Osteoblast (primary cell): ENCODE data around the genes C1S and PEX5.

GRCh38 chr12:7018898-7018990 lies 468 bp upstream of the LPCAT3 start:
- CAGE, long polyA plus RNA: no peak
- RRBS: under 1% methylated on average over 11 of the region's 15 CpGs

GRCh38 chr12:7060105-7061011 lies at the start of gene C1S:
C1S (plus strand) TSS chr12:7060718.
- CAGE, long polyA plus RNA: no peak
- RRBS: no CpG with 5 or more reads among the region's 12 CpGs

GRCh38 chr12:7088239-7088815 lies 3.9 kb downstream of the C1R start:
- CAGE, long polyA plus RNA: no peak
- RRBS: no CpG with 5 or more reads among the region's 6 CpGs

DNA sequence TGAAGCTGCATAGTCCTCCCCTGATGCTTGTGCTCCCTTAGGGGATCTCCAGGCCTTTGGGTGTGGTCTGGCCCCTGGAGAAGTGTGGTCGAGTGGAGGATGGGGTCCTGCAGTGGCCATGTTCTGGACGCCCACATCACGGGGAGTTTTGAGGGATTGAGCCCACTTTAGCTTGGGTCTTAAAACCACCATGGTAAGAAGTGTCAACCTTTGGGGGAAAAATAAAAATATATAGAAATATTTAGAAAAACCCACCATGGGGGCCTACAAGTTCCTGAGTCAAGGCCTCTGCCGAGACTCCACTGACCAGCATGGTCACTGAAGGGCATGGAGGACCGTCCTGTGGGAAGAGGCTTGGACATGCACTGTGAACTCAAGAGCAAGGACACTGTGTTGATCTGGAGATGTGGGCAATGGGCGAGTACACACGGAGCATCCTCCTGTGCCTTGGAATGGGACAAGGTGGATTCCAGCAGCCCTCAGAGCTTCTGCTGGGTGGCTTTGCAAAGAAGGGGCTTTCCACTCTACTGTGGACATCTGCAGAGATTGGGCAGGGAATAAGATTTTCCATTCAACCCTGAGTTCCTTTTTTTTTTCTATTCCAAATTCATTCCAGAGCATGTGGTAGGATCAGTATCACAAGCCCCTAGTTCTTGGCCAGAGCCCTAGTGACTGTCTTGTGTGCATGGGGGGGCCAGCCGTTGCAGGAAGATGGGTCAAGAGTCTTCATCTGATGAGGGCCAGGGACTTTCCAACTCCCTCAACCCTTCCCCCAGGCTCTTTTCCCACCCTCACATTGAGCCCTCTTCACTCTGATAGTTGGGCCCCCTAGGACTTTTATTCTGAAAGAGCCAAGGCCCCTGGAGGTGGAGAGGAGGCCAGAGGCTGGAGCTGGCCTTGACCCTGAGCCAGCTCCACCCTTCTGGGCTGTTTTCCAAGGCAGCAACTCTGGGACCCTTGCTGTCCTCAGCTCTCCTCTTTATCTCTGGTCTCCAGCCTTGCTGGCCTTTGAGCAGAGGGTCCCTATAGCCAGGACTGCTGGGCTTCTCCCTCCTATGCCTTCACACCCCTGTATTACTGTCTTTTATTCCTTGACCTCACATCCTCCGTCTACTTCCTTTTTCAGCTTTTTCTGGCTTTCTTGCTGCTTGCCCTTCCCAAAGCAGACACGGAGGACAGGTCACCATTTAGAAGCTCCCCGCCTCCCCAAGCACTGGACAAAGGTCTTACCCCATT lies 6.0 kb downstream of the RBP5 start:
- CAGE, long polyA plus RNA: no peak
- RRBS: no CpG with 5 or more reads among the region's 11 CpGs

- CAGE, long polyA plus RNA: no peak
- RRBS: no CpG with 5 or more reads among the region's 17 CpGs
Measured at GRCh38 chr12:7127412-7128559, 903 bp downstream of the RBP5 start.

GRCh38 chr12:7188459-7189368 lies 772 bp upstream of the PEX5 start:
- CAGE, long polyA plus RNA: no peak
- RRBS: 1% methylated on average over 5 of the region's 19 CpGs

DNA sequence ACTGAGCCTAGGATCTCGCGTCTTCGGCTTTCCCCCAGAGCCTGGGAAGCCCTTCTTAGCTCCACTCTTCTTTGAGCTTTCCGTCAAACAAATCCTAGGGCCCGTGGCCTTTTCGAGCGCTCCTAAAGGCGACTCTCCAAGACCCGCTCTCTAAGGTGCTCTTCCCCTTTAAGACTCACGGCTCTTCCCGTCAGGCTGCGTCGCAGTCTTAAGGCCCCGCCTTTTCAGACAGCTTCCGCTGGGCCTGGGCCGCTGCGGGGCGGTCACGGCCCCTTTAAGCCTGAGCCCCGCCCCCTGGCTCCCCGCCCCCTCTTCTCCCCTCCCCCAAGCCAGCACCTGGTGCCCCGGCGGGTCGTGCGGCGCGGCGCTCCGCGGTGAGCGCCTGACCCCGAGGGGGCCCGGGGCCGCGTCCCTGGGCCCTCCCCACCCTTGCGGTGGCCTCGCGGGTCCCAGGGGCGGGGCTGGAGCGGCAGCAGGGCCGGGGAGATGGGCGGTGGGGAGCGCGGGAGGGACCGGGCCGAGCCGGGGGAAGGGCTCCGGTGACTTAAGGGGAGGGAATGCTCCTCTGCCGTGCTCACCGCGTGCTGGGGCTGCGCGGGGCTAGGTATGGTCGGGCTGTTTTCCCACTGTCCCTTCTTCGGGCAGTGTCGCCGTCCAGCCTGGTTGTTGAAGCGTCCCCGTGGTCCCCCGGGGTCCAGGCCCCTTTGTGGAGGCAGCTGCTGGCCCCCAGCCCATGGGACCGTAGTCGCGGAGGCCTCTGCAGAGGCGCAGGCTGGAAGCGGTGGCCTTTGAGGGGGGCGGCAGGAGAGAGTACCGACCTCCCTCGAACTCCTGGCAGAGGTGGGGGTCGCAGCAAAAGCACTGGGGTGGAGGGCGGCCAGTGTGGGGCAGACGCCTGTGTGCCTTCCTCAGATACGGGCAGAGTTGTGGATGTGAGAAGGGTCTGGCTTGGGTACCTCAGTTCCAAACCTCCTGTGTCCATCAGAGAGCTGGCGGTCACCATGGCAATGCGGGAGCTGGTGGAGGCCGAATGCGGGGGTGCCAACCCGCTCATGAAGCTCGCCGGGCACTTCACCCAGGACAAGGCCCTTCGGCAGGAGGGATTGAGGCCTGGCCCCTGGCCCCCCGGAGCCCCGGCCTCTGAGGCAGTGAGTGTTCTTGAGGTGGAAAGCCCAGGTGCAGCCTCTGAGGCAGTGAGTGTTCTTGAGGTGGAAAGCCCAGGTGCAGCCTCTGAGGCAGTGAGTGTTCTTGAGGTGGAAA lies at the start of gene PEX5:
Gene PEX5 (plus strand): TSS at position 310 of the 1,260 bp plus-strand sequence.
- CAGE, long polyA plus RNA: no peak
- RRBS: 2% methylated on average over 21 of the region's 82 CpGs

DNA sequence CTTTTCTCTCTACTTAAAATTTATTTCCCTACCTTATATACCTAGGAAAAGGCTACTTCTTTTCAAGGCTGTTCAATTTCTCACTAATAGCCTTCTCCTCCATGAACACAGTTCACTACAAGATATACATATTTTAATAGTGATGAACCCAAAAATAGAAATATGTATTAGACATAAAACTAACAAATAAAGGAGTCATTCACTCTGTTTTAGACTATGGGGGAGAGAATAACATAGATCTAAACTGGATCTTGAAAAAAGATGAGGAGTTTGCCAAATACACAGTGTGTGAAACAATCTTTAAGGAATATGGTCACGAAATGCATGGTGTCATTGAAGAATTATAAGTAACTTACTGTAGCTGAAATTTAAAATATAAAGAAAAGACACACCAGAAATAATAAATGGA lies 13.6 kb downstream of the CD163 start:
- CAGE, long polyA plus RNA: no peak
- RRBS: no CpG with 5 or more reads among the region's 1 CpG

DNA sequence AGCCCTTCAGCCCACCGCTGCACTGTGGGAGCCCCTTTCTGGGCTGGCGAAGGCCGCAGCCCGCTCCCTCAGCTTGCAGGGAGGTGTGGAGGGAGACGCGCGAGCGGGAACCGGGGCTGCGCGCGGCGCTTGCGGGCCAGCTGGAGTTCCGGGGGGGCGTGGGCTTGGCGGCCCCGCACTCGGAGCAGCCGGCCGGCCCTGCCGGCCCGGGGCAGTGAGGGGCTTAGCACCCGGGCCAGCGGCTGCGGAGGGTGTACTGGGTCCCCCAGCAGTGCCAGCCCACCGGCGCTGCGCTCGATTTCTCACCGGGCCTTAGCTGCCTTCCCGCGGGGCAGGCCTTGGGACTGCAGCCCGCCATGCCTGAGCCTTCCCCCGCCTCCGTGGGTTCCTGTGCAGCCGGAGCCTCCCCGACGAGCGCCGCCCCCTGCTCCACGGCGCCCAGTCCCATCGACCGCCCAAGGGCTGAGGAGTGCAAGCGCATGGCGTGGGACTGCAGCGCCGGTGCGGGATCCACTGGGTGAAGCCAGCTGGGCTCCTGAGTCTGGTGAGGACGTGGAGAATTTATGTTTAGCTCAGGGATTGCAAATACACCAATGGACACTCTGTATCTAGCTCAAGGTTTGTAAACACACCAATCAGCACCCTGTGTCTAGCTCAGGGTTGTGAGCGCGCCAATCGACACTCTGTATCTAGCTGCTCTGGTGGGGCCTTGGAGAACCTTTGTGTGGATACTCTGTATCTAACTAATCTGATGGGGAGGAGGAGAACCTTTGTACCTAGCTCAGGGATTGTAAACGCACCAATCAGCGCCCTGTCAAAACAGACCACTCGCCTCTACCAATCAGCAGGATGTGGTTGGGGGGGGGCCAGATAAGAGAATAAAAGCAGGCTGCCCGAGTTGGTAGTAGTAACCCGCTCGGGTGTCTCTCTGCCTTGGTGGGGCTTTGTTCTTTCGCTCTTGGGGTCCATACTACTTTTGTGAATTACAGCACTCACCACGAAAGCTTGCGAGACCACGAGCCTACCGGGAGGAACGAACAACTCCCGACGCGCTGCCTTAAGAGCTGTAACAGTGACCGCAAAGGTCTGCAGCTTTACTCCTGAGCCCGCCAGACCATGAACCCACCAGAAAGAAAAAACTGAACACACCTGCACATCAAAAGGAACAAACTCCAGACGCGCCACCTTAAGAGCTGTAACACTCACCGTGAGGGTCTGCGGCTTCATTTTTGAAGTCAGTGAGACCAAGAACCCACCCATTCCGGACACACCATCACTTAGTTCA lies 25.5 kb downstream of the APOBEC1 start:
- CAGE, long polyA plus RNA: no peak
- RRBS: 57% methylated on average over 4 of the region's 76 CpGs

DNA sequence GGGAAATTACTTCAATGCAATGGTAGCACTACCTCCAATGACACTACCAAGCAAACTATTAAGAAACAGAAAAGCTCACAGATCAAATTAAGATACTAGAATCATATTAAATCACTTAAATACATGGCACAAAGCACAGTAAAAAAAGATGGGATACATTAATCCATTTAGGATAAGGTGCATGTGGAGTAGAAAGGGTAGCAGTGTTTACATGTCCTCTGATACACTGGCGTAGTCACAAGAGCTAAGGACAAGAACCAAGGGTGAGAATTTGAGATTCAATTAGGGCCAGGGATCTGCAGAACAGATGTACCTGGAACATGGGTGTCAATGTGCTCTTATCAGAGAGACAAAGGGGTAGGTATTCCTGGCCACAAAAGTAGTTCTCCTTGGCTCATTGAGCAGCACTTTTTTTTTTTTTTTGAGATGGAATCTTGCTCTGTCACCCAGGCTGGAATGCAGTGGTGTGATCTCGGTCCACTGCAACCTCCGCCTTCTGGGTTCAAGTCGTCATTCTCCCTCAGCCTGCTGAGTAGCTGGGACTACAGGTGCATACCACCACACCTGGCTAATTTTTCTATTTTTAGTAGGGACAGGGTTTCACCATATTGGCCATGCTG lies 29.8 kb downstream of the SLC2A3 start:
- CAGE, long polyA plus RNA: no peak
- RRBS: no CpG with 5 or more reads among the region's 4 CpGs

DNA sequence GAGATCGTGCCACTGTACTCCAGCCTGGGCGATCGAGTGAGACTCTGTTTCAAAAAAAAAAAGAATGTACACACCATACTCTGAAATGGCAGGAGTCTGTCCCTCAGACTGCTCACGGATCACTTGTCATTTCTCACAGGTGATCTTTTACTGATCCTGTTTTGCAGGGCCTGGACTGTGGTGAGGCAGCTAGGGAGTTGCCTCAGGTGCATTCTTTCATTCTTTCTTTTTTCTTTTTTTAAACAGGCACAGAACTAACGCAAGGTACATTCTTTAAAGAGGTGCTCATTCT lies 7.7 kb downstream of the SLC2A3 start:
- CAGE, long polyA plus RNA: no peak
- RRBS: no CpG with 5 or more reads among the region's 5 CpGs

GRCh38 chr12:7934755-7935373 lies 1.1 kb downstream of the SLC2A3 start:
- CAGE, long polyA plus RNA: no peak
- RRBS: no CpG with 5 or more reads among the region's 15 CpGs

DNA sequence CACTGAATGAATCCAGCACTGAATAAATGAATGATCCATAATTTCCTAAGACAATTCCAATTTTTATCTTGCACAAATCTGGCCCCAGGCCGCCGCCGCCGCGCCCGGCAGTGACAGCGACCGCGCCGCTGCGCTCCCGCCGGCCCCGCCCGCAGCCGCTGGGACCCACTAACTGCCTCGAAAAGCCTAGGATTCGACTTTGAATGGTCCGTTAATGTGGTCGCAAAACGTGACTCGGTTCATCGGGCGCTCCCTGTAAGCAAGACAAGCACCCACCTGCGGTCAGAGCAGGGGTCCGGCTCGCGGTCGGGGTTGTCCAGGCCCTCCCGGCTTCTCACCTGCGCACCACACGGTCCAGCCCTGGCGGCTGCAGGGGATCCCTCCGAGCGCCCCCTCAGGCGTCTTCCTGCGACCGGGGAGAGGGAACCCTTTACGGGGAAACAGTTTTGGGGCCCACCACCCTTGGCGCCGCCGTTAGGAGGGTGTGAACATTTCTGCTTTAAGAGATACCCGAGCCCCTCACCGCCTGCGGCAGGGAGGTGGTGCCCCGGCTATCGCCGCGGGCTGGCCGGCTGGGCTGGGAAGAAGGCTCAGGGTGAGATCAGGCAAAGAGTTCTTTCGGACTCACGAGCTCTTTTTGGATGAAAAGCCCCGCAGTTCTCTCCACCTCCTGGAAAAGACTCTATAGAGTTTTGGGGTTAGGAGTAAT lies 13.7 kb upstream of the FOXJ2 start:
- CAGE, long polyA plus RNA: no peak
- RRBS: 6% methylated on average over 13 of the region's 53 CpGs

DNA sequence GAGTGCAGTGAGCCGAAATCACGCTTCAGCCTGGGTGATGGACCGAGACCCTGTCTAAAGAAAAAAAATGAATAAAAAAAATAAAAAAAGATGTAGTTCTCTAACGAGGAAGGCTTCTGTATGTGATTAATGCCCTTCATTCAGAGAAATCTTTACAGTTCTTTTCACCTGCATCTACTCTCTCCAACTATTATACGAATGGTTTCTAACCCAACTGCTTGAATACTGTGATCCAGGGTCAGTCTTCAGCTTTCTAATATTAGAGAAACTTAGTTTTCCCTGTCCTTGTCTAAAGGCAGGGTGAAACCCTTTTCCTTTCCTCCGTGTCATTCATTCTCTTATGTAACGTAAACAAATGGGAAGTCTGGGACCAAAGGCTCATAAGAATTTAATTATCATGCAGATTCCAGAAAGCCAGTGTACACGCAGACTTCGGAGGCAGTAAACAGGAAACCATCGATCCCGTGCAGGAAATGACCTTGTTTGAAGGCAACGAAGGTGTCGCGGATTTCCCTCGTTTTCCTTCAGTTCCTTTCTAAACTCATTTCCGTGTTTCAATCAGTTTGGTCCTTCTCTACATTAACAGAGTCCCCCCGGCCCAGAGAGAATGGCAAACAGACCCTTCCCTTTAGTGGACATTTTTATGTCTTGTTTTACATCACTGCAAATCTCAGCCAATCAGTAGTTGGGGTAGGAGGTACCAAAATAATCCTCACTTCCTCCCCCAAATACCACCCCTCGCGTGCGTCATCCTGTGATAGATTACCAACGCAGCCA lies 6.4 kb upstream of the FOXJ2 start:
- CAGE, long polyA plus RNA: no peak
- RRBS: no CpG with 5 or more reads among the region's 21 CpGs

DNA sequence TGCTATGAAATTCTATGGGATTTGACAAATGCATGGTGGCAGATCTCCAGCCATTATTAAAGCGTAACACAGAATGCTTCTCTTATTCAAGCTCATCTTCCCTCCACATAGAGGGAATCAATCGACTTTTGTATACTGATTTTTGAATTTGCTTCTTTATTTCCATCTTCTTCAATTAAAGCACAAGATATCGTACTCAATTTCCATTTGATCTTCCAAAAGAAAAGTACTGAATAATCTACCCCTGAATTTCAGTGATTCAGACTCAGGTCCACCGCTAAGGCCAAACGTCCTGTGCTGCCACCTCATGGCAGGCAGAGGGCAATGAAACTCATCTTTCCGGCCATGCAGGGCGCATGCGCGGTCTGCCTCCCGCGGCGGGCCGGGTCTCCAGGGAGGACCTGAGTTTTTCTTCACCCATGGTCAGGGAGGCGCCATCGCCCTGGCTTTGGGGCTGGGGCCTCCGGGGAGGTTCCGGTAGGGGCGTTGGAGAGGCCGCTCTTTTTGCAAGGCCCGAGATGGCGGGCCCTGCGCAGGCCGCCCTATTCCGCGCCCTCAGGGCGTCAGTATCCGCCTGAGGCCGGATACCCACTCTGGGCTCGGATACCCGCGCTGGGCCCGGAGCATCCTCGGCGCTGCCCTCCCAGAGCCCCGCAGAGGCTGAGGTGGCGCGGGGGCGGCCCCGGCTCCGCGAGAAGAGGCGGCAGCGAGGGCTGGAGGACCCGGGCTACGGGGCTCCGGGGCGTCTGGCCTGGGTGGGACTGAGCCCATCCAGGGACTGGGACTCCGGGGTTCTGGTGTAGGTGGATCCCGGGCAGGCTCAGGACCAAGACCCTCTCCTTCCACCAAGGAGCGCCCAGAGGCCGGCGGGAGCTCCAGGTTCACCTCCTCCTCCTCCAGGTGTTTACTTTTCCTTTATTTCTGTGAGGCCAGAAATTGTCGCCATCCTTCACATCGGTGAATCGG lies 23.3 kb downstream of the ZNF705A start:
- CAGE, long polyA plus RNA: no peak
- RRBS: 3% methylated on average over 7 of the region's 55 CpGs

DNA sequence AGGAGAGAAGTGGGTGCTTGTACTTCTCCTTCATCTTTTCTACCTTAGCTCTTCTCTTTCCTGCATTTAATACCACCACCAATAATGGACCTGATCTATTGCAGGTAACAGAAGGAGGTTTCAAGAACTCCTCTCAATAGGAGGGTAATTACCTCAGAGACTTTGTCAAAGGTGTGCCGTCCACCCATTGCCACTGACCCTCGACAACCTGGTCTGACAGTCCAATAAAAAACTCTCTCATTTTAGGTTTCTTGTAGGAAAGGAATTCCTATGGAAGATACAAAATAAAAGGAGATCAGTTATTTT lies 4.8 kb downstream of the CLEC4E start:
- CAGE, long polyA plus RNA: no peak
- RRBS: no CpG with 5 or more reads among the region's 2 CpGs

DNA sequence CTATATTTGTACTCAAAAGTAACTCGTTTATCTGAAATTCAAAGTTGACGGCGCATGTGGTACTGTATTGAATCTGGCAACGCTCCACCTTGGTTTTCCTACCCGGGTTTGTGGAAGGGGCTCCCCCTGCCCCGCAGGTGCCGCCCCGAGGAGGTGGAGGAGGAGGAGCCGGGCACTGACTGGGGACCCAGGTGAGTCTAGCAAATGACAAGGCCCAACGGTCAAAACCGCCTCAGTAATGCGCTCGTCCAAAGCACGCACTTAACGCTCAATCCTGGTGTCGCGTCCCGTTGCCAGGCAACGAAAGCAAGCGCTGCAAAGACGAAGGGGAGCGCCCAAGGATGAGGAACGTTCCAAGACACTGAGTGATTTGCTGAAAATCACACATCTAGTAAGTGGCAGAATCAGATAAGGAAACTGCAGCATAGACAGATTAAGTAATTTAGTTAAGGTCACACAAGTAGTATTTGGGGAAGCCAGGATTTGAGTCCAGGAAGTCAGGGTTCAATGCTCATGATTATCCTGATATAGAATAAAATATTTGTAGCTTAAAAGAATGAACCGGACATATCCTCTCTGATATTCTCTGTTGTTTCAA lies 24.0 kb upstream of the CLEC4E start:
- CAGE, long polyA plus RNA: no peak
- RRBS: 34% methylated on average over 5 of the region's 24 CpGs

DNA sequence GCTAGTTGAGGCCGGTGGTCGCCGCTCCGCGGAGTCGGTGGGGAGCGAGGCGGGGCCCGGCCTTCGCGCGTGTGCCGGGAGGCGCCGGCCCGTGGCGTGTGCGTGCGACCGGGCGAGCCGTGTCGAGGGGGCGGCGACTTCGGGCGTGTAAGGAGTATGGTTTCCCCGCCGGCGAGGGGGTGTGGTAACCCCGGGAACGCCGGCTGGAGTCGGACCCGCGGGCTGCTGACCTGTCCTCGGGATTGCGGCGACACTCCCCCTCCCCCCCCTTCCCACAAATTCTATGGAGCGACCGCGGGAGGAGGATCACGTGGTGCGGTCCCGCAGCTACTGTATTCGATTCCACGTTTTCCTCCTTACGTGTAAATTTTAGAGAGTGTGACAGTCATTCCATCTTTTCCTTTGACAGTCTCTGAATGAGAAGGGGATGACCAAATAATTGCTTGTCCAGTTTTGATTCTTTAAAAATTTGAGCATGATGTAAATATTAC lies 701 bp downstream of the RIMKLB start:
- CAGE, long polyA plus RNA: no peak
- RRBS: 2% methylated on average over 19 of the region's 48 CpGs

- CAGE, long polyA plus RNA: no peak
- RRBS: no CpG with 5 or more reads among the region's 1 CpG
Measured at GRCh38 chr12:8775953-8776778, 46.3 kb upstream of the A2ML1 start.

DNA sequence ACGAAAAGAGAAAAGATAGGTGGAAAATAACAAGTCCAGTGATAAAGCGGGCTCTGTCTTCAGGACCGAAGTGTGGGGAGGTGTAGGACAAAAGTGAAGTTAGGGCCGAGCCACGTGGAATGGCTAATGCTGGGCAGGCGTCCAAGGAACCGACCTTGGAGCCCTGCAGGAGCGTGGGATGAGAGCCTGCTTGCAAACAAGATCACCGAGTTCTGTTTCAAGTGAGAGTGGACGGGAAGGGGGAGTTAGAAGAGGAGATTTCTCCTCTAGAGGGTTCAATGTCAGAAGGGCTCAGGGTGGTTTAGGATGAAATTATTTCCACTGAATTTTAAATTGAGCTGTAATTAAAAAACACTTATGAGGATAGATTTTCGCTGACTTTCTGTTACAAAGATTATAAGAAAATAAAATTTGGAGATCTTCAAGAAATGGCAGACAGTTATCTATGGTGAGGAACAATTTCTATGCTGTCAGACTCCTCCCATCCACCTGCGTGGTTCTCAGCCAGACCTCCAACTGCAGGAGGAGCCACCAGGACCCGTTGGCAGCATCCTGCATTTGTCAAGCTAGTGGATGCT lies 22.4 kb downstream of the A2ML1 start:
- CAGE, long polyA plus RNA: no peak
- RRBS: no CpG with 5 or more reads among the region's 13 CpGs